Vein endothelial cell (primary cell): Measurements from ENCODE around the gene ENSG00000287585.

GRCh38 chrX:139796119-139796480 is 88.1 kb upstream of the MCF2 start:
- CAGE, long polyA plus RNA, result no peak

DNA sequence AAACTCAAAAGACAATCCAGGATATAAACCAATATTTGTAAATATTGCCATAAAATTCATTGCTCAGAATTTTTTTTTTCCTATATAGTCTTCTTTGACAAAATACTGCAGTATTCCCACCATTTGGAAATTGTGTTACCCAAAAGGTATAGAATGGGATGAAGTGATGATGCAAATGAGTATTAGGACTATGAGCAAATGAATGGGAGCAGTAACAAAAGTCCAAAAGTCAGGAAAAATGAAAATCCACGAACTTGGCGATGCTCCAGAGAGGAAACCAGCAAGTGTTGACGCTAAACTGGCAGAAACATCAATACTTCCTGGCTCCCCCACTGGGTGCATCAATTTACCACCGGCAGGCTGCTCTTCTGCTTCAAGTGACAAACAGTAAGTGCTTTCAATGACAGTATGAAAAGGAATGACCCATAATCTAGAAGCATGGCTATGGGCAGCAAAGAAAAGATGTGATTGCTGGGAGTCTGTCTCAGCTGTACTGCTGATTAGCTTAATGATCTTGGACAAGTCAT is 8.9 kb downstream of the ATP11C start:
- CAGE, long polyA plus RNA, result no peak

DNA sequence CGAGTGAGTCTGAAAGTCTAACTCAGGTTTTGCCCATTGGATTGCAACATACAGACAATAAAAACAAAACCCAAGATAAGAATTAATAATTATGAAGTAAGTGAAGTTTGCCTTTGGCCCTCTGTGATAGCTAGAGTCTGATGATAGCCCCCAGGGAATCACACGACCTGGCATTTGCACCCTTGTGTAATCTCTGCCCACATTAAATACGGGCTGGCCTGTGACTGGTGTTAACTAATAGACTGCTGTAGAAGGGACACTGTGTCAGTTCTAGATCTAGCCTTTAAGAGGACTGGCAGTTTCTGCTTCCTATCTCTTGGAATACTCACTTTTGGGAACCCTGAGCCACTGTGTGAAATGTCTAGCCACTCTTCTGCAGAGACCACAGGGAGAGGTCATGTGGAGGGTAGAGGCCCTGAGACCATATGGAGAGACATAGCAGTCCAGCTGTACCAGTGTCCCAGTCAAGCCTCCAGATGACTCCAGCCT is 8.0 kb upstream of the CXorf66 start:
- CAGE, long polyA plus RNA, result no peak

GRCh38 chrX:140070353-140070779 is 21.1 kb upstream of the ENSG00000230707 start:
- CAGE, long polyA plus RNA, result no peak

GRCh38 chrX:140783651-140784557 is 218.5 kb upstream of the SPANXB1 start:
- CAGE, long polyA plus RNA, result no peak

DNA sequence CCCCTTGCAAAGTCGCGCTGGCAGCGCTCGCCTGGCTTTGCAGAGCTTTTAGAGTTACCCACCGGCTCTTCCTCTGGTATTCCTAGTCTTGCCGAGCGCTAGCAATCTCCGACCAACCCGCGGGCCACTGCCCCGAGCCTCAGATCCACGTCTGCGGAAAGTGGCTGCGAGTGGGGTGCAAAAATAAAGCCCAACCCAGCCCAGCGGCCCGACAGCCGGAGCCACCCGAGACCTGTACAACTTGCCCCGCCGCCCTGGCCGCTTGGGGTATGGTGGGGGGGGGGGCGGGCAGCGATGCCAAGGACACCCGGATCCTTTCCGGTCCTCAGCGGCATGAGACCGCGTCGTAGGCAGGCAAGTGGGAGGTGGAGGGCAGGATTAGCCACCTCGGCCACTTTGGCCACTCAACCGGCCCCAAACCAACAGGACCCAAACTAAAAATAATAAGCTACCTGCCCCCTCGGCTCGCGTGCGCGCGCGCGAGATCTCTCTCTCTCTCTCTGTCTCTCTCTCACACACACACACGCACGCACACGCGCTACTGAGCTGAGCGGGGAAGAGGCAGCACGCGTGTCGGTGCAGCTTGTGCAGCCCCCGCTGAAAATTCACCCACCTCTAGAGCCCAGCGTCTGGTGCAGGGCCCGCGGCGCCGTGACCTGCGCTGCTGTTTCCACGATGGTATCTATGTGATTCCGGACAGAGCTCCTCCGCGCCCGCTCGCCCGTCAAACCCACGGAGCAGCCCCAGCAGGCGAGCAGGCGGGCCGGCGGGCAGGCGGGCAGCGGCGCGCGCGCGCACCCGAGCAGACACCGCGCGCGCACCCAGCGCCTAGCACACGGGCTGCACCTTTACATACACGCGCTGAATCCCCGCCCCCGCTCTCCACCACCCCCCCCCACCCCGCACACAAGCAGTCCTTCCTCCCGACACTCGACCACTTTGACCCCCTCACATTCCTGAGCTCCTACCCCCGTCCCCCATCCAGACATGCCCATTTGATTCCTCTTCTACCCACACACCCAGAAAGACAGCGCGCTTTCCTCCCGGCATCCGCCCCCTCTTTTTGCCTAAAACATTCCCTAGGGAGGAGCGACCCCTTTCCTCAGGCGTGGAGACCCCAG is 1.3 kb downstream of the SLITRK4 start:
- CAGE, long polyA plus RNA, result no peak

DNA sequence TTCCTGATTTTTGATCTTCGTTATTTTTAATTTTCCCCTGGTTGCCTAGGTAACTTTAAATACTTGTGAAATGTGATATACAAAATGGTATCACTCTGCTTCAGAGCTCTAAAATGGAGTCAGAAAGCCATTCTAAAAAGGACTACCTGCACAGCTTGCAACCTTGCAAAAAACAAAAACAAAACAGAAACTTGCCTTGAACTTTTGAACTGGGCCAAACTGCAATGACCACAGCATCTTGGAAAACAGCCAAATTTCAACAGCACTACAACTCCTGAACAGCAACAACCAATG is 36.0 kb upstream of the FMR1 start:
- CAGE, long polyA plus RNA, result no peak

- CAGE, long polyA plus RNA, result no peak
Observed at GRCh38 chrX:147876960-147877250, 34.8 kb upstream of the FMR1 start.

DNA sequence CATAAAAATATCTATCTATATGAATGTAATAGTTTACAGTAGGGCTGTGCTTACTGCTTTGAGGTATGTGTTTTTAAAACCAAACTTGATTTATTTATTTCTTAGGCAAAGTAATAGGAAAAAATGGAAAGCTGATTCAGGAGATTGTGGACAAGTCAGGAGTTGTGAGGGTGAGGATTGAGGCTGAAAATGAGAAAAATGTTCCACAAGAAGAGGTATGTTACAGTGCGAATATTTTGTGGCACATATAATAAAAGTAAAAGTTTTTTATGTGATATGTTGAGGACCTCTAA is 24.6 kb downstream of the FMR1 start:
- CAGE, long polyA plus RNA, result no peak

GRCh38 chrX:149415434-149415939 is at the start of gene ENSG00000287585:
Gene ENSG00000287585 (minus strand): TSS chrX:149415506.
- CAGE, long polyA plus RNA, result no peak

GRCh38 chrX:149539106-149540263 is 1.3 kb upstream of the EOLA1 start:
- CAGE, long polyA plus RNA, result no peak

DNA sequence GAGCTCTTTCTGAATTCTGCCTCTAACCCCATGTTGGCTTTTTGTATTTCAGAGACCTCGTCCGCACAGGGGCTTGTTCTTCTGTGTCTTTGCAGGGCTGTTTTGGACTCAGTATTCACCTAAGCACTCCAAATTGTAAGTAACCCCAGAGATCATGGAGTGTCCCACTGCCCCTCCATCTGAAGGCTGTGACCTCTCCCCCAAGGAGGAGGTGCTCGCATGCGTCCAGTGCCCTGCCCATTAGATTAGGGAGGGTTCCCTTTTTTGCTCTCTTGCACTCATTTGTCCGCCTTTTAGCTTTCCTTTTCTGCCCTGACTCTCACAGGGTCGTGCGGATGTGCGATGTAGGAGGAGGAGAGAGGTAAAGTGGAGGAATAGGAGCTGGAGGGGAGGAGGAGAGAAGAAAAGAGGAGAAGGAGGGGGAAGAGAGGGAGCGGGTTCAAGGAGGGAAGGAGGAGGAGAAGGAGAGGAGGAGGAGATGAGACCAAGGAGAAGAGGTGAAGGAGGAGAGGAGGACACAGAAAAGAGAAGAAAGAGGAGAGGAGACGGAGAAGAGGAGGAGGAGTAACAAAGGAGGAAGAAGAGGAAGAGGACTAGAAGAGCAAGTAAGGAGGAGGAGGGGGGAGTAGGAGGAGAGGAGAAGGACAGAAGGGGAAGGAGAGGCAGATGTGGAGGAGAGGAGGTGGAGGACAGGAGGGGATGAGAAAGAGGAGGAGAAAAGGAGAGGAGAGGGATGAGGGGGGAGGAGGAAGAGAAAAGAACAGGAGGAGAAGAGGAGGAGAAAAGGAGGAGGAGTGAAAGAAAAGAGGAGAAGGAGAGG is 5.9 kb upstream of the EOLA2 start:
- CAGE, long polyA plus RNA, result no peak

- CAGE, long polyA plus RNA, result no peak
Observed at GRCh38 chrX:150572011-150572715, 3.7 kb downstream of the MTM1 start.

GRCh38 chrX:150692297-150692533 is 981 bp upstream of the MTMR1 start:
- CAGE, long polyA plus RNA, result no peak

- CAGE, long polyA plus RNA, result no peak
Observed at GRCh38 chrX:150699084-150699327, 5.8 kb downstream of the MTMR1 start.

GRCh38 chrX:150735866-150736958 is 43.0 kb downstream of the MTMR1 start:
- CAGE, long polyA plus RNA, result no peak

GRCh38 chrX:150846223-150846449 is 52.3 kb downstream of the CD99L2 start:
- CAGE, long polyA plus RNA, result no peak

GRCh38 chrX:150873471-150874161 is 24.9 kb downstream of the CD99L2 start:
- CAGE, long polyA plus RNA, result no peak

GRCh38 chrX:151397401-151397896 is 443 bp downstream of the VMA21 start:
- CAGE, long polyA plus RNA, result no peak

DNA sequence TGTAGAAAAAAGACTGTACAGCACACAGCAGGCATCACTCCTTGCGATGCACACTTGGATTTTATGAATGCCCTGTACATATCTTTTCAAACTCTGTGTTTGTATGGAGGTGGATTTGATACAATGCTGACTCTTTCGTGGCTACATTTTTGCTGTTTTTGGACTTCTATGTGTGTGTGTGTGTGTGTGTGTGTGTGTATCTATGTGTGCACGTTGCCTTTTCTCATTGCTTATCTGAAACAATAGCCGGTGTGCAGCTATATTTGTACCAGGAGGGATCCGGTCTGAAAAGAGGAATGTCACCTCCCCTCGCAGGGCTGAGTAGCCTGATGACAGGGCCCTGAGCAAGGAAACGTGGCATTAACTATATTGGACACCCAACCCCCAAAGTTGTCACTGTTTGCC is 8.0 kb downstream of the PRRG3 start:
- CAGE, long polyA plus RNA, result no peak